RPMI7951 (cell line): ENCODE data around the genes ACP6 and H3C15.

- RAMPAGE, long total RNA: no peak
These were observed 45.8 kb downstream of the BCL9 start for GRCh38 chr1:147586790-147587731.

GRCh38 chr1:147612376-147613395, 57.6 kb downstream of the ACP6 start:
- RAMPAGE, long total RNA: no peak

GRCh38 chr1:147670344-147670813, at the start of gene ACP6:
TSS of gene ACP6 (minus strand) at chr1:147670524.
- RAMPAGE, long total RNA: no peak

DNA sequence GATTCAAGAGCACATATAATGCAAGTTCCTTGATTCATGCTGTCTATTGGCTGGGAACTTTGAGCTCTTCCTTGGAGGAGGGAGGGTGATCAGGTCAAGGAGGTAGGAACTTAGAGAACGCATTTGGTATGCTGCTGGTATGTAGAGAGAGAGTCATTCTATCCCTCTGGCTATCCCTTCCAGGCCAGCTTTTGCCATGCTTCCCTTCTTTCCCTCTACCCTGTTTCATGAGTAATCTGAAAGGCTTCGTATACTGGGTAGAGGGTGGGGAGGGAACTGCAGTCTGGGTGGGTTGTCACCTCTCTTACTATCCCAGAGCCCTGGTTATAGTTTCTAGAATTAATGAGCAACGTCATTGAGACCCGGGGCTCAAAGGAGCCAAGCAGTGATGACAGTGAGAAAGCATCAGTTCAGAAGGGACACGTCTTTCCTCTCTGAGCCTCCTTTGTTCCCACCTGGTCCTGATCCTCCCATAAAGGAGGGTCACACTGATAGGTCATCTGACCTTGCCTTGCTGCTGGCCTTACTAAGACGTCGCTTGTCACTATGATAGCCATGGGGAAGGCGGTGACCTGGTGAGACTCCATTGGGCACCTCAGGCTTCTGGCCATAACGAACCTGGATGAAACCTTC, 2.6 kb downstream of the GJA5 start:
- RAMPAGE, long total RNA: no peak

DNA sequence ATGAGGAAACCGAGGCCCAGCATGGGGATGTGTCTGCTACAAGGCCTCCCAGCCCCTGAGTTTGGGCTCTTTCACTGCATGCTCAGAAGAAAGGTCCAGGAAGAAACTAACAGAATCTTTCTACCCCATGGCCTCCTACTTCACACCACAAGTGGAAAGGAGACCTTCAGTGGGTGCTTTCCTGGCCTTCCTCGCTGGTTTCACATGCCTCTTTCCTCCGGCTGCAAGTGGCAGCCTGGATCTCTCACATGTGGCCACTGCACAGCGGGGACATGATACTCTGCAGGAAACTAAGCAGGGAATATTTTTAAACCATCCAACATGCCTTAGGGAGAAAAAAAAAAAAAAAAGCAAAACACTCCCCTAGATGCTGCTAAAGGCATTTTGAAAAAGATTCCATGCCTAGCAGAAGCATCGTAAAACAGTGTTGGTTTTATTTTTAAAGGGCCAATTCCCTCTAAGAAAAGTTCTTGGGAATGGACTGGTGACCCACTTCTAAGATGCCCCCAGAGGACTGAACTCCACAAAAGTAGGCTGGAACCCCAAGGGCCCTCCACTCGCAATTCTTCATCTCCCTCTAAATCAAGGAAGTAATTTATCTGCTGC, 12.2 kb upstream of the GJA5 start:
- RAMPAGE, long total RNA: no peak

DNA sequence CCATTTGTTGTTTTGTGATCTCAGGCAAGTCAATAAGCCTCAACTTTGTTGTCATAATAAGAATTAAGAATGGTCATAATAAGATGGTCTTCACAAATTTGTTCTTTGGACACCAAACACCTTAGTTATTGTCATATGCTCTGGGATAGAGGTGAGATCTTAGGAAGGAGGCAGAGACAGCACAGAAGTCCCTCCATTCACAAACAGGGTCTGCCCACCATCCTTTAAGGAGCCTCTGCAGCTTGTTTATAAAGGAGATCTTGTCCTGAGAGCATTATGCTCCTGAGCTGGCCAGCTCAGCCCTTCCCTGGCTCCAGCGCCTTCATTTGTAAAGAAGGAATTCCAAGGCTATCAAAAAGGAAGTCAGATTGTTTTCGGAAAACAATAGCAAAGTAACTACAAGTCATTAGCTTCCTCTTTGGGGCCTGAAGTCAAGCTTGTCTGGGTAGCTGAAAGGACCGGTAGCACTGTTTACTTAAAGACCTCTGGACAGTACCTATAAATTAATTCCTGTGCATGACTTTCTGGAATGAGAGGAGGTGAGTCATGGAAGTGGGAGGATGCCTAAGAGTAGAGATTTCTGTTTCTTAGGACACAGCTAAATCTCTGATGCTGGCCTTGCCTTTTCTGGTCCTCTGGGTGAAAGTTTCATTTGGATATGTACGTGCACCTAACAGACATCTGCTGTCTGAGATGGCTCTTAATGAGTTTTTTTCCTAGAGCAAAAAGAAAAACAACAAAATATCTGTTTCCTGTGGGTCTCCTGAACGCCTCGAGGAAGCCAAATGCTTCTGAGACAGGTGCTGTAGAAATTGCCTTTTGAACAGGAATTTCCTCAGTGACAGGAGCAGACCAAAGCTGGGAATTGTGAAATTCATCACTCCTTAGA, 20.7 kb upstream of the GJA5 start:
- RAMPAGE, long total RNA: no peak

DNA sequence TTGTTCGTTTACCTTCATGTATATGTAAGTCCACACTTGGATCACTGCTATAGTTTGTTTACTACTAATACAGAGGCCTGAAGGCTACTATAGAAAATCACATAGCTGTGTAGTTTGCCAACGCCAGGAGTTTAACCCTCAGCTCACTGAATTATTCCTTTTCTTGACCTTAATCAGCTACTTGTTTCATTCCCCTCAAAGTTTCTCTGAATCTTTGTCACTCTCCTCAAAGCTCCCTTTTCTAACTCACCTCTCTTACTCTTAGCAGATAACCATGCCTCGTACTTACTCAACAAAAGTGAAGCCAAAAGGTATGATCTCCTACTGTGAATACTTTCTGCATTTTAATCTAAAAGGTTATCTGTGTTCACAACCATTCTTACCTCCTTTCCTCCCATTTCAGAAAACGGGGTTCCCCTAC, 4.1 kb downstream of the GPR89B start:
- RAMPAGE, long total RNA: no peak

- RAMPAGE, long total RNA: no peak
These were observed 103.6 kb downstream of the NBPF11 start for GRCh38 chr1:148048320-148049063.

- RAMPAGE, long total RNA: no peak
These were observed 102.9 kb downstream of the NBPF11 start for GRCh38 chr1:148049064-148049628.

GRCh38 chr1:148151120-148151306, 1.1 kb downstream of the NBPF11 start:
- RAMPAGE, long total RNA: no peak

GRCh38 chr1:148262887-148263379, 110.9 kb upstream of the NBPF11 start:
- RAMPAGE, long total RNA: no peak

- RAMPAGE, long total RNA: no peak
These were observed 51.6 kb upstream of the PPIAL4G start for GRCh38 chr1:148534521-148535282.

- RAMPAGE, long total RNA: no peak
These were observed 109.1 kb downstream of the PDE4DIP start for GRCh38 chr1:148953327-148953691.

DNA sequence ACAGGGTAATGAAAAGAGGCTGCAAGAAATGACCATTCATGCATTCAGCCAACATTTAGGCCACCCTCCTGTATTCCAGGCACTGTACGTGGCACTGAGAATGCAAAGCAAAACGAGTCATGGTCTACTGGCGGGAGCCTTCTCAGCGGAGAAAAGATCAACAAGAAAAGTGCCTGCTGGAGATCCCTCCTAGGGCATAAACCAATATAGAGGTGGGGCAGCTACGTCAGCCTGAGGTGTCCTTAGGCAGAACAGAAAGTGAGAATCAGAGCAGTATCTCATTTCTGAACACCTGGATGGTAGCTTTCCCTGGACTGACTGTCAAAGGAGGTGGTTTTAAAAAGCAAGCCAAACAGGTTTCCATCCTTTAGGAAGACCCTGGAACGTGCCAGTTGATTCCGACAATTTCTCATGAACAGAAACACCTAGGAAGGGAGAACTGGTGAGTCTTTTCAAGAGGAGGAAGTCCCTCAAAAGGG, 71.4 kb upstream of the NBPF9 start:
- RAMPAGE, long total RNA: no peak

- RAMPAGE, long total RNA: no peak
These were observed 23.4 kb downstream of the PPIAL4C start for GRCh38 chr1:149606816-149607697.

GRCh38 chr1:149633536-149634204, 50.0 kb downstream of the PPIAL4C start:
- RAMPAGE, long total RNA: no peak

DNA sequence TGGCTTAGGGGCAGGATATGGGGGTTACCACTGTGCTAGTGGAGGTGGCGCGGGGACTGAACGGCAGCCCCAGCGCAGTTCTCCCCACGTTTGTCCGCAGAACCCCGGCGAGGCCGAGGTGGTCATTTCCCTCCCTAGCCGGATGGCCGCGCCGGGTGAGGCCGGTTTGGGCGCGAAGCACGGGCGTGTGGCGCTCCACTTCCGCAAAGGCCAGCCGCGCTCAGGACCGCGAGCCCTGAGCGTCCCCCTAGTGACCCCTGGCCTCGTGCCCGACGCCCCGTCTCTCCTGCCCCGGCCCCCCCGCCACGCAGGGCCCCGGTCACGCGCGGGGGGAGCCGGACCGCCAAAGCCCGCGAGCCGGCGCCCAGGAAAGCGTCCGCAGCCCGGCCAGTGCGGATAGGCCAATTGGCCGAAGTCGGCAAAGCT, 860 bp downstream of the H3C14 start:
- RAMPAGE, long total RNA: no peak

- RAMPAGE, long total RNA: no peak
These were observed 3.7 kb upstream of the H2AC19 start for GRCh38 chr1:149847051-149847583.

DNA sequence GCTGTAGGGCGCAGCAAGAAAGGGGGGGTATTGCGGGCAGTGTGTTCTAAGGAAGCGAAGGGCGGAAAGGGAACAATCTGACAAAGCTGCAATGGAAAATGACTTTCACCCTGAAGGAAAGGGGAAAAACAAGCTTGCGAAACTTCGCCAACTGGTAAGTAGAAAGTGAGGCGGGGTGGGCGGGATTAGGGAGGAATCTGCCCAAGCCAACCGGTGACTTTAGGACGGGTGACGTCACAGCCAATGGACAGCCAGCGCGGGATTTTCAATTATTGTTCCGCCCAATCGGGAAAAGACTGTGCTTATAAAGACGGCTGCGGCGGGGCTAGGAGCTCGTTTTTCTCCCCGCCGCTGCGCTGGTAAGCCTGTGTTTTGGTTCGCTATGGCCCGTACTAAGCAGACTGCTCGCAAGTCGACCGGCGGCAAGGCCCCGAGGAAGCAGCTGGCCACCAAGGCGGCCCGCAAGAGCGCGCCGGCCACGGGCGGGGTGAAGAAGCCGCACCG, at the start of gene H3C15:
TSS of gene H3C15 (plus strand) at position 336 of the 504 bp plus-strand sequence.
- RAMPAGE, long total RNA: no peak

GRCh38 chr1:149884831-149885665, 1.4 kb downstream of the H2BC21 start:
- RAMPAGE, long total RNA: no peak